Hair follicular keratinocyte (primary cell): ENCODE measurements around a stretch of chr9.

- RAMPAGE, long total RNA = no peak
Measured at GRCh38 chr9:107285803-107286530, 2.9 kb downstream of the RAD23B start.

GRCh38 chr9:107329985-107330807, 47.1 kb downstream of the RAD23B start:
- RAMPAGE, long total RNA = no peak

DNA sequence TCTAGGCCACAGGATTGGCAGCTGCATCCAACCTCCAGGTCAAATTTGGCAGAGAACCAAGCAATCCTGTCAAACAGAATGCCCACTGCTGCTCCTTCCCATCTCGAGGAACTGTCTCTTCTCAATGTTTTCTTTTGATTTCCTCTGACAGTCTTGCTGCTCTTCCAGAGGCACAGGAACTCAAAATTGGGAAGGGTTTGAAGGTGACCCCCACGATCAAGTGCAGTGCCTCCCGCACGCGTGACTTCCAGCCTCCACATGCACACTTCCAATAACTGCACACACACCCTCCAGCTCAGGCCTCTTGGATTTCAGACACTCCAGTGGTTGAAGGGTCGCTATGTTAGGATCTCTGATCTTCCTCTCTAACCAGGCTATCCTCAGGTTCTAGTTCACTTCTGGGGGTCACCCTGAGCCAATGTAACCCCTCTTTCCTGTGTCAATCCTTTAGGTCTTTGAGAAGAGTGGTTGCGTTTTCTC, 55.4 kb downstream of the RAD23B start:
- RAMPAGE, long total RNA = no peak

- RAMPAGE, long total RNA = no peak
Measured at GRCh38 chr9:107363543-107364242, 80.6 kb downstream of the RAD23B start.

DNA sequence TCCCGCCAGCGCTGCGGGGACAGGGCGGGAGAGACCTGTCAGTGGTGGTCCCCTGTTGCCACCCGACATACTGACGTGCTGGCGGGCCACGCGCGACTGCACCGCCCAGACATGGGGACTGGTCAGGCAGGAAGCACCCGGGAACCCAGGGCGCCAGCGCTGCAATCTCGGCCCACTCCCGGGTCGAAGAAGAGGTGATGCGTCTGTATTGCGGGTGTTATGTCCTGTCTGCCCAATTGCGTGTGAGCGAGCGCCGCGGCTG, 1.4 kb downstream of the KLF4 start:
- RAMPAGE, long total RNA = no peak

GRCh38 chr9:107489641-107489707, 95 bp downstream of the KLF4 start:
- RAMPAGE, long total RNA = no peak

GRCh38 chr9:107632025-107632355, 142.4 kb upstream of the KLF4 start:
- RAMPAGE, long total RNA = no peak

GRCh38 chr9:108440044-108440433, 415.7 kb downstream of the ACTL7B start:
- RAMPAGE, long total RNA = no peak

GRCh38 chr9:109059839-109060703, 46.8 kb upstream of the CTNNAL1 start:
- RAMPAGE, long total RNA = no peak

- RAMPAGE, long total RNA = no peak
Measured at GRCh38 chr9:109253937-109254861, 66.7 kb downstream of the EPB41L4B start.

DNA sequence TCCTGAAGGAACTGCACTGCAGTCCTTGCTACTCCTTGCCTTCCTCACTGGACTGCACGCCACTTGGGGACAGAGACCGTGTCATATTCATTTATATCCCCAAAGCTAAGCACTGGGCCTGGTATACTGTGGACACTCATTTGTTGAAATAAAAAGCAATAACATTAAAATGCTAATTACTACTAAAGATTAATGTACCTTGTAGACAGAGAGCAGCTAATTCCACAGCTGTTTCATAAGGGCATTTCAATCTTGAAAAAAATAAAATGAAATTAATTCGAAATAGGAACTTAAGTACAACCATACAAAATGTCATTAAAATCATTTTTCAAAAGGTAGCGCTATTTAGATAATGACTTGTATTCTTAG, 58.0 kb downstream of the EPB41L4B start:
- RAMPAGE, long total RNA = no peak

DNA sequence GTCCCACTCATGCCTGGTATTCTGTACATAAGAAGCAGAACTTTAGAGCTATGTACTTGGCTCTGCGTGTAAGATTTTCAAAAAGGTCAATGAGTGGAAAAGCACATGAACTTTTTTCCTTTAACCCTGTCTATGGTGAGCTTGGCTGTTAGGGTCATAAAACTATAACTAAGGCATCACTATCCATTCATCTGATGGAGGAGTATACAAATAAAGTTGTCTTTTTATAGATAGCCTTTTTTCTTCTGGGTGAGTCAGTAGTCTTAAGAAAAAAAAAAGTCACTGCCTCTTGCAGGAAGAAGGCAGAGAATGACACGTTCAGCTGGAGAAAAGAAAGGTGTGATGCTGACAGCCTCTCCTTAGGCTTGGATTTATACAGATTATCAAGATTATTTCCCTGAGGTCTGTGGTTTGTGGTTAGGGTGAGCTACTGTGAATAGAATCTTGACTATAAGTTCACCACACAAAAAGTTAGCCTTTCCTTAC, 23.0 kb downstream of the EPB41L4B start:
- RAMPAGE, long total RNA = no peak

GRCh38 chr9:109409824-109410597, 88.1 kb downstream of the PTPN3 start:
- RAMPAGE, long total RNA = no peak

GRCh38 chr9:109488749-109489271, 9.3 kb downstream of the PTPN3 start:
- RAMPAGE, long total RNA = no peak

GRCh38 chr9:109791295-109791551, 11.2 kb downstream of the PALM2AKAP2 start:
- RAMPAGE, long total RNA = no peak

DNA sequence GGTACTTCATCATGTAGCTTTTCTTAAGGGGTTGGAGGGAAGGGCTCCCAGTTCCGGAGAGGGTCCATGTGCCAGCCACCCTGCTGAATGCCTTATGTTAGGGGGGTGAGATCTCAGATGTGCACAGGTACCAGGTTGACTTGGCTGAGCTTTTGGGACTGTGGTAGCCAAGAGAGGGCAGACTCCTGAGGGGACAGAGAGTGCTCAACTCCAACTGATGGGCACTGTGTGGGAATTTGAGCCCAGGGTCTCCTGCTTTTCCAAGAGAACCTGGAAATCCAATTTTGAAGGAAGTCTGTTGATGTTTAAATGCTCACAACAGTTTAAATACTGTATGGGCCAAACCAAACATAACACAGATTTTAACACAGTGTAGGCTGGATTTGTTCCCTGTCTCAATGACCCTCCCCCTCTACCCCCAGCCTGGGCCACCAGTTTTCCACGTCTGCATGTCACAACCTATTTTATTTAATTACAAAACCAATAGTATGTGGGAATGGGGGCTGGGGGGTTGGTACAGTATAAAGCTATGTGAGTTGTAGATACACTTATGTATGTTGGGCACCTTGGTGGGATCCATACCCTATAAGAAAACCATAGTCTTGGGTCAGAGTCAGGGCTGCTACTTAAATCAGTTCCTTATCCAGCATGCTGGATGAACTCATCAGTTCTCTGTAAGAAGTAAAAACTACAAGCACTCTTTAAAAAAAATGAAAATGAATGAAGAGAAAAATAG, 11.7 kb downstream of the PALM2AKAP2 start:
- RAMPAGE, long total RNA = no peak

- RAMPAGE, long total RNA = no peak
Measured at GRCh38 chr9:109794573-109795097, 14.6 kb downstream of the PALM2AKAP2 start.

- RAMPAGE, long total RNA = no peak
Measured at GRCh38 chr9:109799729-109800396, 19.9 kb downstream of the PALM2AKAP2 start.

GRCh38 chr9:109968150-109968615, 188.2 kb downstream of the PALM2AKAP2 start:
- RAMPAGE, long total RNA = no peak

GRCh38 chr9:110099191-110099792, 108.7 kb downstream of the C9orf152 start:
- RAMPAGE, long total RNA = no peak